Bronchus fibroblast of lung (primary cell): Measurements from ENCODE around the genes BIVM, EFNB2, ARGLU1 and ABHD13.

DNA sequence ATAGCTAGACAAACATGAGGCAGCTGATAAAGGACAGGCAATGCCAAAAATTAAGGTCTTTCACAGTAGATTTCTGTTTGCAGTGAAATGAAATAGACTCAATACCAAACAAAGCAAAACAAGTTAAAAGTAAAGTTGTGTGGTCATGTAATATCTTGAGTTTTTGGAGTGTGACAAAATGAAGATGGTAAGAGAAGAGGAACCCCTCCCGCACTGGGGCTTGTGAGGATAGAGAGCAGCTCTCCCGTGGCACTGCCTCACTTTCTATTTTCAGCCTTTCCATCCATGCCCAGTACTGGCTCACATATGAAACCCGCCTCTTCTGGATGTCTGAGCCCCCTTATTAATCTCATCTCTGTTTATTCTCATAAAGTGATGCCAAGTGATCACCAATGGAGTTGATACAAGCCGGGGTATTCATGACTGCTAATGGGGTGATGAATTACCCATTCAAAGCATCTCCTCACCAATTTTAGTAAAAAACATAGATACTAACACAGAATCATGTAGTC lies 95.8 kb upstream of the FGF14 start:
- RAMPAGE, long total RNA = no peak

- RAMPAGE, long total RNA = no peak
These were observed 202.0 kb upstream of the TPP2 start for GRCh38 chr13:102394719-102395268.

DNA sequence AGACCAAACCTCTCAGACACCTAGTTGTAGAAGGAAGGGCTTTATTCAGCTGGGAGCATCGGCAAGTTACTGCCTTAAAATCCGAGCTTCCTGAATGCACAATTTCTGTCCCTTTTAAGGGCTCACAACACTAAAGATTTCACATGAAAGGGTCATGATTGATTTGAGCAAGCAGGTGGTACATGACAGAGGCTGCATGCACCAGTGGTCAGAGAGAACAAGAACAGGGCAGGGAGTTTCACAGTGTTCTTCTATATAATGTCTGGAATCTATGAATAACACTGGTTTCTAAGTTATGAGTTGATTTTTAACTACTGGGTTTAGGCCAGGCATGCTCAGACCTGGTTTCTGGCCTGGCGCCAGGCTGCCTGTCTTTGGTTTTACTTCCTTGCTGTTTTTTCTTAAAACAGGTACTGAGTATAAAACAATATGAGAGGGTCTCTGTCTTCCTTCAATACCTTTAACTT lies 156.6 kb upstream of the TPP2 start:
- RAMPAGE, long total RNA = no peak

- RAMPAGE, long total RNA = no peak
These were observed 12.8 kb downstream of the METTL21C start for GRCh38 chr13:102681999-102682525.

- RAMPAGE, long total RNA = no peak
These were observed at the start of gene BIVM for GRCh38 chr13:102798851-102799581. Gene BIVM (plus strand): TSS chr13:102799119.

GRCh38 chr13:104011559-104012106 lies 945.4 kb upstream of the SLC10A2 start:
- RAMPAGE, long total RNA = no peak

GRCh38 chr13:105920380-105920898 lies 454.6 kb downstream of the DAOA start:
- RAMPAGE, long total RNA = no peak

GRCh38 chr13:106496248-106496565 lies 39.3 kb downstream of the EFNB2 start:
- RAMPAGE, long total RNA = no peak

GRCh38 chr13:106535323-106536276 lies at the start of gene EFNB2:
Gene EFNB2 (minus strand): TSS chr13:106535662.
- RAMPAGE, long total RNA = no peak

- RAMPAGE, long total RNA = start-site peak on the minus strand at chr13:106568098-106568161, 2,356 and 2,192 reads in 2 replicates
These were observed at the start of gene ARGLU1 for GRCh38 chr13:106566967-106568194. Gene ARGLU1 (minus strand): TSS chr13:106568137.

GRCh38 chr13:106569461-106570231 lies 1.7 kb upstream of the ARGLU1 start:
- RAMPAGE, long total RNA = no peak

DNA sequence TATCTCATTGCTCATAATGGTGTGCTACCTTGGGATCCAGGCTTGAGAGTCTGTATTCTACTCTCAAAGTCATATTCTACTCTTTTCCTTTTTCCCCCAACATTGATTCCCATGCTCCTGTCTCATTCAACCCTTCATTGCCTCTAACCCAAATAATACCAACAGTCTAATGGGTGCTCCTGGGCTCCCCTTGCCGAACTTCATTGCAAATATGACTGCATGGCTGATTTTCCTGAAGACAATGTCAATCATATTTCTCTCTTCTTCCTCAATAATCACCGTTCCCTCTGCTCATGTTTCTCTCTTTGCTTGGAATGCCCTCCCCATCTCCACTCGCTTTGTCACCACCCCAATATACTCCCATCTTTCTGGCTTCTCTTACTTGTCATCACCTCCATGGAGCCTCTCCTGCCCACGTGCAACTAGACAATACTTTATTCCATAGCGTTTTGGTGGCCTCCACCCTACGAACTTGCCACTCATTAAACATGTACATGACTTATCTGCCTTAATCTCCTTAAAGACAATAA lies 147.6 kb downstream of the NALF1 start:
- RAMPAGE, long total RNA = no peak

GRCh38 chr13:107995243-107995637 lies 127.9 kb upstream of the NALF1 start:
- RAMPAGE, long total RNA = no peak

DNA sequence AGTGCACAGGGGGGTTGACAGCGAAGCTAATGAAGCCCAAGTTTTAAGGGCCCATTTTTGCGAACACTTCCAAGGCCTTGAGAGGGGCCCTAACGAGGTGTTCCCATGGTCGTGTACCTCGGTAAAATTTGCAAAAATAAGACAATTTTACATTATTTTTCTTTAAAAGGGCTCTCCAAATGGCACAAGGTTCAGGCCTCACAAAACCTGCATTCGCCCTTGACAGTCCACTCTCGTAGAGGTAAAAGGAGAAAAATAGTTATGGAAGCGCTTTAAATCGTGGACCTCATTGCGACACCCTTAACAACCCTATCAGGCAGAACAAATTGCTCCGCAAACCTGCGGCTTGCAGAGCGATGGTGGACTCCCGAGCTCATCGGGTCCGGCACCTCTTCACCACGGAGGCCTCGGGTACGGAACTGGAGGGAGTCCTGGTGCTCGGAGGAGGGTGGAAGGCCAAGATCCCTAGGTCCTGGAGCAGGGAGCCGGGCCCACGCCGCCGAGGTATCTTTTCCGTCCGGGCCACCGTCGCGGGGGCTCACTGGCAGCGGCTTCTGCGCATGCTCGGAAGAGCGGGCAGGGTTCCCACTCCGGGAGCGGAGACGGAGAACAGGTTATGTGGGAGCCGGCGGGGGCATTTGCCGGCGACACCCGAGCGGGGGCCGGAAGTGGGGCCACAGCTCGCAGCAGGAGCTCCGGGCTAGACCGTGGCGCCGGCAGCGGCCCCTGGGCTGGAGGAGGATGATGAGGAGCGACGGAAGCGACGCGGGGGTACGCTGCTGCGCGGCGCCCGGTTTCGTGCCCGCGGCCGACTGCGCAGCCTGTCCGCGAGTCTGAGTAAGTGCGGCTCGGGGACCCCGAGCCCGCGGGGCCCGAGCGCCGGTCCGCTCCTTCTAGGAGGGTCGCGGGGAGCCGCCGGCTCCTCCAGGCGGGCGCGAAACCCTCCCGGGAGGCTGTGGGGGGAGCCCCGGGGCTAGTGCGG lies at the start of gene ABHD13:
Gene ABHD13, plus strand, starts transcription at position 570 of the 982 bp plus-strand sequence.
- RAMPAGE, long total RNA = start-site peak on the plus strand centred at position 569 of the sequence, 5 bp wide, 56 and 48 reads in 2 replicates; start-site peak on the plus strand centred at position 672 of the sequence, 37 bp wide, 116 and 100 reads in 2 replicates

DNA sequence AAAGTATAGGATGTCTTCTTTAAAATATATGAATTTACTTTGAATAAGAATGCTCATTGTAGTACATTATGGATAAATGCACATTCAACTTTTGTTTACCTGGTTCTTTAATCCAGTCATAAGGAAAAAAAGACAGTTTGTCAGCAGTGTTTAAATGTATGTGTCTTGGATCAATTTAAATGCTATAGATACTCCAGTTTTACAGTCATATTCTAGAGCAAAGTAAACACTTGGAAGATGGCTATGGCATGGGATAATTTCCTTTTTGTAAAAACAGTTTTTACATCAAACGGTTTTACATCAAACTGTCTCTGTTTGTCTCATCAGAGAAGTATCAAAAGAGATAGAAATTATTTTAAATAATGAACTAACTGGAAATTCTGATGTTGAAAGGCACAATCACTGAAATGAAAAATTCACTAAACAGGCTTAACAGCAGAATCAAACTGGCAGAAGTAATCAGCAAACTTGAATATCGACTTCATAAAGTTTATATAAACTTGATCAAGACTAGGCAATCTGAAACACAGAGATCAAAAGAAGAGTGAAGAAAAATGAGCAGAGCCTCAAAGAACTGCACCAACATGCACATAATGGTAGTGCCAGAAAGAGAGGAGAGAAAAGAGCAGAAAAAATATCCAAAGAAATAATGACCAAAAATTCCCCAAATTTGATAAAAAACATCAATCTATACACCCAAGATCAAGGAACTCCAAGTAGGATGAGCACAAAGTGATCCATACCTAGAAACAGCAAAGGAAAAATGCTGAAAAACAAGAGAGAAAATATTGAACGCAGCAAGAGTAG lies 25.1 kb downstream of the ABHD13 start:
- RAMPAGE, long total RNA = no peak

GRCh38 chr13:108587337-108587536 lies 42.2 kb upstream of the MYO16 start:
- RAMPAGE, long total RNA = no peak

GRCh38 chr13:108963324-108963642 lies 333.9 kb downstream of the MYO16 start:
- RAMPAGE, long total RNA = no peak

GRCh38 chr13:109155929-109157017 lies 526.9 kb downstream of the MYO16 start:
- RAMPAGE, long total RNA = no peak

GRCh38 chr13:109271460-109271854 lies 514.9 kb downstream of the IRS2 start:
- RAMPAGE, long total RNA = no peak

- RAMPAGE, long total RNA = no peak
These were observed 512.3 kb downstream of the IRS2 start for GRCh38 chr13:109274092-109274570.